ENCODE measurements around the gene BAHD1.

- PRO-cap, 2 experiments, result peak in 1 of 2 experiments; most common minus-strand start chr15:37093873 (in 1)
Observed at GRCh38 chr15:37093462-37094000, 6.8 kb downstream of the MEIS2 start.

DNA sequence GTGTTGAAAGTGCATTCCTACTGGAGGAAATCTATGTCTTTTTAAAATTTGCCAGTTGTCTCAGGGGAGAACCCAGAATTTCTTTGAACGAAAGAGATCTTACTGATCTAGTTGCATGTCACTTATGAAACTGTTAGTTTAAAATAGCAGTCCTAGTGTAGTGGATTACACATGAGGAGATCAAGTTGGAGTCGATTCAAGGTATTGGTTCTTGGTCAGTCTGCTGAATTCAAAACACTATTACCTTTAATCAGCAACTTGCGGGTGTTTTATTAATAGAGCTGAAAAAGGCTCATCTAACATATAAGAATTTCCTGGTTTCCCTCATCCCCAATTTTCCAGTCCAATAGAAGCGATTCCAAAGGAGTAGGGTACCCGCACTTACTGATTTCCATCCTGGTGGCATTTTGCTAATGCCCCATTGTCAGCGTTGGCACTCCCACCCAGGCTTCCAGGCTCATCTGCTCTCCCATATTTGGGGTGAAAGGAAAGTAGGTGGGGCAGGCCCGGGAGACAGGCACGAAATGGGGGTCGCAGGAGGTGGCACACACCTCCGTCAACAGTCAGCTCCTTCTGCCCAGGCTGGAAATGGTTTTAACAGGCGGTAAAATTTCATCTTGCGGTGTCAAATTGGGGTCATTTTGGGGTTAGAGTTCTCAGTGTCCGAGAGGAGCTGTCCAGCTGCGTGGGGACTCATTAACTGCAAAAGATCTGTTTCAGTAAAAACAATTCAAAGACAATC is 3.9 kb upstream of the MEIS2 start:
- PRO-cap, 2 experiments, result no peak in any of the 2 experiments

DNA sequence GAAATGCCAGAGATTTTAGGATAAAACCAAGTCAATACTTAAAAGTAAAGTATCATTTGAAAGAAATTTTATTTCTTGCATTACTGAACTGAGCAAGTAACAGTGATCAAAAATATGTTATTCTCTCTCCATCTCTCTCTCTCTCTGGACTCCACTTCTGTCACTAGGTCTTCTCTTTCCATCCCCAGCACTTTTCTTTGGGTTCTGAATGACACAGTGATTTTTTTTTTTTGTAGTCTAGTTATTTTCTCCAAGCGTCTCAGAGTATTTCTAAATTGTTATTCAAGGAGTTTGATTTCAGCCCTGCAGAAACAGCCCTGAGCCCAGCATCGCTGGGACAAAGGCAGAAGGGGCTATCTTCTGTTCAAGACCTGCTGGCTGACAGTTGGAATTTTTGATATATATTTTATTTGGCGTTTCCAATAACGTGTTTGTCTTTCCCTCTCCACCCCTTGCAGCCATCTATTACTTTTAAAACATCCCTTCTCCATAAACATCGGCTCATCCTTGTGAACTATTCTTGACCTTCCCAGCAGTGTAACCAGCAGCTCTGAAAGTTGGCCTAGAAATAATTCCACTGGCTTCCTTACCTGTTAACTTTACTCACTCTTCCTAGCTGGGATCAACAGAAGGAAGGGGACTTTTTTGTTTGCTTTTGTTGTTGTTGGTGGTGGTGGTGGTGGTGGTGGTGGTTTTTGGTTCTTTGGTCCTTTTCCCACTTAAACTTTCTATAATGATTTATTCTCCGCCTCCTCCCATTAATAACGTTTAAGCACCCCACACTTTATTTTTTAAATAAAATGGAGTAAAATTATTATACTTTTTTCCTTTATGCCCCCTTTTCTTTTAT is 5.5 kb upstream of the MEIS2 start:
- PRO-cap, 2 experiments, result no peak in any of the 2 experiments

DNA sequence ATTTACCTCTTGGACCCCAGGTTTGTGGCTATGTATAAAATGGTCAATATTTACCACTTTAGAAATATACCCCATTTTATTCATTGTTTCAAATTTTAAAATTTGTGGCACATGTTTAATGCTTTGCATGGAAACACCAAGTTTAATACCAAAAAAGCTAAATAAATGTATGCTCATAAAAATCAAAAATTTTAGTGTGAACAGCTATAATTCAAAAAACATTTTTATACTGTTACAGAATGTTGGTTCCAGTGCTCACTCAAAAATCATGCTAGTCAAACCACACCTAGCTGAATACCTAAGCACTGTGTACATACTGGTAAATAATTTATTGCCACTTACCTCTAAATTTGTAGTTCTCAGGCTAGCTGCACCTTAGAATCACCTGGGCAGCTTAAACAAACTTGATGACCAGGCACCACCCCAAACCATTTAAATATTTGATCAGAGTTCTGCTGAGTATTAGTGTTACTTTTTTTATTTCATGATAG is 32.4 kb upstream of the TMCO5A start:
- PRO-cap, 2 experiments, result no peak in any of the 2 experiments

GRCh38 chr15:38004470-38004861 is 70.0 kb downstream of the TMCO5A start:
- PRO-cap, 2 experiments, result no peak in any of the 2 experiments

DNA sequence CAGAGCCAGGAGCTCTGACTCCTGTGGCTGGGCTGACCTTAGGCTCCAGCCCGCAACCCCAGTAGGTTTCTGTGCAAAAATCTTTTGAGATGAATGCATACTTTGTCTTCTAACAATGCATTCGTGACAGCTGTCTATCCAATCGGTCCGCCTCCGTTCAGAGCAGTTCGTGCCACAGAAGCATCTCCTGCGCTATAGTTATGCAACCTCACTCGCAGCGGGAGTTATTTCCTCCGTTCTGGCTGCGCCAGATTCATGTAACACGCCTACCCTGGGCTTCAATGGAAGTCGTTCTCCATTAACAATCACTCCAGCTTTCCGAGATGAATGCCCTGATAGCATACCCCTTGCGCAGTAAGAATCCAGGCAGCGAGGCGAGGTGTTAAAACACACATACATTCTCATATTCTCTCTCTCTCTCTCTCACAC is 1.5 kb upstream of the SPRED1 start:
- PRO-cap, 2 experiments, result peak in 2 of 2 experiments; most common plus-strand start position 227 of the sequence (in 1); most common minus-strand start position 200 of the sequence (in 2)

DNA sequence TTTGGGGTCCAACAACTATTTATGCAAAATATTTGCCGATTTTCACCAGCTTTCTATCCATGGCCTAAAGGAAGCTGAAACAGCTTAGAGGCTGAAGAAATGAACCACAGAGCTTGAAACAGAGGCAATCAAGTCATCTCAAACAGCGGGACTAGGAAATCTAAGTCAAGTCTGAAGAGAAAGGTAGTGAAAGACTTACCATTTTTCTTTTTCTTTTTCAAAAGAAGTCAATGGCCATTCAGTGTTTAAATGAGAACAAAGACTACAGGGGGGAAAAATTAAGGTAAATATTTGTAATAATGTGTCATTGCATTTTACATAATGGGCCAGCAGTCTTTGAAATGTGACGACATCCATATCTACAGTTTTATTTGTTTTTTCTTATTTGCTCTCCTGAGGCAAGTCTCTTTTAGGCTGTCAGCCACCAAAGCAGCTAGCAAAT is 307.2 kb upstream of the THBS1 start:
- PRO-cap, 2 experiments, result no peak in any of the 2 experiments

- PRO-cap, 2 experiments, result peak in 1 of 2 experiments; most common plus-strand start chr15:39427986 (in 1); most common minus-strand start chr15:39427843 (in 1)
Observed at GRCh38 chr15:39427656-39428282, 153.1 kb upstream of the THBS1 start.

DNA sequence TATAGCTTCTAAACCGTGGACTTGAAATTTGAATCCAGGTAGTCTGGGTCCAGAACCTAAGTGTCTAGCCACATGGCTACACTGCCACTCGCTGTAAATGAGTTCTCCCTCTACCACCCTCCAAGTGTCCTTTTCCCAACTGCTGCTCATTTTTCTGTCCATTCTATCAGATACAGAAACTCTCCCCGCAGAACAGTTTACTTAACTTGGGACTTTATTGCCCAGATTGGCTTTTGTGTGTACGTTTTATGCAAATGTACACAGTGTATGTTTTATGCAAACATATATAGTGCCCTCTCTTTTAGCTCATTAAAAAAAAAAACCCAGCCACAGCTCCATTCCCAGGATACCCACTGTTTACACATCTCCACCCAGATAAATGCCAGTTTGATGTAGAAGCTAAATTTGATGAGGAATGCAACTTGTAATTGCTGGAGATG is 41.8 kb downstream of the THBS1 start:
- PRO-cap, 2 experiments, result no peak in any of the 2 experiments

DNA sequence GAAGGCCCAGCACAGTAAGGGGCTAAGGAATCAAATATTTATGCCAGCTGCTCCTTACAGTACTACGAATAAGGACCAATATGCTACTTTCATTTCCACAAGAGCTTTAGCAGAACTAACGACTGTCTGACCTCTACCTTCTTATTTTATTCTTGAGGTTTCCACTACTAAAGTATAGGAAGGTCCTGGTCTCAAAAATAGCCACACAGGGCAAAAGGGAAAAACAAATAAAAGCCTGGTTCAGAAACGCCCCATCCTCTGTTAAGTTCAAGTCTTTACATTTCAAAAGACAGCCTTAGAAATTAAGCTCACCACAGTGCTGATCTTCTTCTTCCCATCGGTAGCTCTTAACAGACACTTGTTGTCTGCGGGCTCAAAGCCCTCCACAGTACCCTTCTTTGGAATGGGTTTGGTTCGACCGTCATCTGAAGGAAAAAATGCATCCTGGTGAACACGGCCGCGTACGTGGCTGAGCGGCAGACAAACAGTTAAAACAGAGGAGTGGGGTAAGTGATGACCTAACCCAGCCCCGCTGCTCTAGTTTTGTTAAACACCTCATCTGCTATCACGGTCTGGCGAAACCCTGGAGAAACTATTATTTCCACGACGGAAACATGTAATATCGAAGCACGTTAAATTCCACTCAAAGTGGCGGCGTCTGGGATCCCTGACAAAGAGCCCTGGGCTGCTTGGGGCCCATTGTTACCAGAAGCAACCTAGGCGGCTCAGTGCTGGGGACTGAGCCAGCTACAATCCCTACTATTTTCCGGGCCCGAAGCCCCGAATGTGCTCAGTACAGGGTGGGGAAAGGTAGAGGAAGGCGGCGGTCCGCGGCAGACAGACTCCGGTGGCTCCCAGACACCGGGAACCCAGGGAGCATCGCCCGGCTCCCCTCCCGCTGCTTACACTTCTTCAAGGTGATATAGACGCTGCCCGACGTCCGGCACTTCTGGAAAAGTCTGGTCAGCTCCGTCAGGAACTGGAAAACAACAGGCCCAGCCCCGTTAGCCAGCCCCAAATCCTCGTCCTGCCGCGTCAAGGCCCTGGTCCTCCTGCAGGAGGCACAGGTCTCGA is 674 bp downstream of the SRP14 start:
- PRO-cap, 2 experiments, result peak in 2 of 2 experiments; most common plus-strand start position 793 of the sequence (in 1); most common minus-strand start position 951 of the sequence (in 1)

- PRO-cap, 2 experiments, result no peak in any of the 2 experiments
Observed at GRCh38 chr15:40052111-40052394, 13.1 kb upstream of the SRP14 start.

GRCh38 chr15:40052395-40053026 is 13.5 kb upstream of the SRP14 start:
- PRO-cap, 2 experiments, result no peak in any of the 2 experiments

- PRO-cap, 2 experiments, result no peak in any of the 2 experiments
Observed at GRCh38 chr15:40105937-40106463, 2.7 kb downstream of the BMF start.

DNA sequence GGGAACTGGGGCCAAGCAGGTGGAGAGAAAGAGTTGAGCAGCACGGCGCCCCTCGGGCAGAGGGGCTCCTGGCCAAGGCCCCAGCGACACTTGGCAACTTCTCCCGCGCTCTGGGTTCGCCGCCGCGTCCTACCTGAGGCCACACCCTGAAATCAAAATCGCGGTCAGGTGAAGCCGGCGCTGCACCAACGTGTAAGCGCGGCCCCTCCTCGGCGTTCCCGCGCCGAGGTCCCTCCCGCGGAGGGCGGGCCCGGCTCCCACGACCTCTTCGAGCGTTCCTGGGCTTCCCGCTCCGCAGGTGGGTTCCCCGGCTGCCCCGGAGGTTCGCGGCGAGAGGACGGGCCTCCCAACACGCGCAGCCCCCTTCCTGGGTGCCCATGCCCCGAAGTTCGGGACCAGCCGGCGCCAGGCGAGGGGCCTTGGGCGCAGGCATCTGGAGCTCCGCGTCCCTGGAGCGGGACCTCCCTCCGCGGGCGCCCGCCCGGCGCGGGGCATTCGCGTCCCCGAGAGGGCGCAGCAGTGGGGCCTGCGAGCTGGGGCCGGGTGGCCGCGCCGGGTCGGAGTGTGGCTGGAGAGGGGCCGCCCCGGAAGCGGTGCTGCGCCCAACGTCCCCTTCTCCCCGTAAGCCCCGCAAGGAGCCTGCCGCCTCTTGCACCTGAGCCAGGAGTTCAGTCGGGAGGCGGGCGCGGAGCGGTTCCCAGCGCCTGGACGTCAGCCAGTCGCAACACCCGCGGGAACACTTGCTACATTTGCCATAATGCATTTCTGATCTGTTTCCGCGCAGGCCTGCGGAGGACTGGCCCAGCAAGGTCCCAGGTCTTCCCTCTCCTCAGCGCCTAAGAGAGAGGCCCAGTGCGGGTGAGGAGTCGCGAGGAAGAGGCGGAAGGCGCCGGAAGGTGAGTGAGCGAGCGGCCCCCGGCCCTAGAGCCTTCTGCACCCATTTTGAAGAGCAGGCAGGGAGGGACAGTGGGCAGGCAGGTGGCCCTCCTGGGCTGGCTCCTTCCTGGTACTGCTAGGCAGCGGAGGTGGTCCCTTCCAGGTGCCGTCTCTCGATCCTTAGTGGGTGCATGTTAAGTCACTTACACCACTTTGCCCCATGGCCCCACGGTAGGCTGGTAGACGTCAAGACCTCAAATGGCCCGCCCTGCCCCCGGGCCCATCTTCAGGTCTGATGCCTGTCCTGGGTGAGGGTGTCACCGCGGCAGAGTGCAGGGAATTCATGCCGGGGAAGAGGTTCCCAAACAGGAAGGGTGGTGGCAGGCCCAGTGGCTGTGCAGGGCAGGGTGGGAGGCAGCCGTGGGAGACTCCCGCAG is 14.0 kb downstream of the PAK6 start:
- PRO-cap, 2 experiments, result peak in 1 of 2 experiments; most common plus-strand start position 519 of the sequence (in 1); most common minus-strand start position 564 of the sequence (in 1)

DNA sequence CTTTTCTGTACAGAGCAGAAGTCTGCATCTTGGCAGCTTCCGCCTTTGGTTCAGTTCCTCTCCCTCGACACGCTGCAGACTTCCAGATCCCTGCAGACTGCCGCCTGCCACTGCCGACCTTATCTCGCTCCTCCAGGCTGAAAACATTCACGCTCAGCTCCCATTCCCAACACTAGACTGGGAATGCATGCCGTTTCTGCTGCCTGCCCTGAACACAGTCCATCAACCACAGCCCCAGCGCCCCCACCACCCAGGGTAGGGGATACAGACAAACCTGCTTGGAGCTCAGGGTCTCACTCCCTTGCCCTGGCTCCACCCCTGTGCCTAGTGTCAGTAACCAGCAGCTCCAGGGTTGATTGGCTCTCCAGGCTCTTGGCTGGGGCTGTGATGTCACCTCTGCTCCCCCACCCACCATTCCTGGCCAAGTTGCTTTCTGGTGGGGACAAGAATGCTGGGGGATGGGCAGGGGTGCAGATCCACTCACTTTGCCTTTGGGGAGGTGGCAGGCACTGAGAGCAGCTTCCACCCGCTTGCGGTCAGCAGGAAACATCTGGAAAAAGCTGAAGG is 6.2 kb downstream of the PLCB2 start:
- PRO-cap, 2 experiments, result peak in 1 of 2 experiments; most common minus-strand start position 264 of the sequence (in 1)

DNA sequence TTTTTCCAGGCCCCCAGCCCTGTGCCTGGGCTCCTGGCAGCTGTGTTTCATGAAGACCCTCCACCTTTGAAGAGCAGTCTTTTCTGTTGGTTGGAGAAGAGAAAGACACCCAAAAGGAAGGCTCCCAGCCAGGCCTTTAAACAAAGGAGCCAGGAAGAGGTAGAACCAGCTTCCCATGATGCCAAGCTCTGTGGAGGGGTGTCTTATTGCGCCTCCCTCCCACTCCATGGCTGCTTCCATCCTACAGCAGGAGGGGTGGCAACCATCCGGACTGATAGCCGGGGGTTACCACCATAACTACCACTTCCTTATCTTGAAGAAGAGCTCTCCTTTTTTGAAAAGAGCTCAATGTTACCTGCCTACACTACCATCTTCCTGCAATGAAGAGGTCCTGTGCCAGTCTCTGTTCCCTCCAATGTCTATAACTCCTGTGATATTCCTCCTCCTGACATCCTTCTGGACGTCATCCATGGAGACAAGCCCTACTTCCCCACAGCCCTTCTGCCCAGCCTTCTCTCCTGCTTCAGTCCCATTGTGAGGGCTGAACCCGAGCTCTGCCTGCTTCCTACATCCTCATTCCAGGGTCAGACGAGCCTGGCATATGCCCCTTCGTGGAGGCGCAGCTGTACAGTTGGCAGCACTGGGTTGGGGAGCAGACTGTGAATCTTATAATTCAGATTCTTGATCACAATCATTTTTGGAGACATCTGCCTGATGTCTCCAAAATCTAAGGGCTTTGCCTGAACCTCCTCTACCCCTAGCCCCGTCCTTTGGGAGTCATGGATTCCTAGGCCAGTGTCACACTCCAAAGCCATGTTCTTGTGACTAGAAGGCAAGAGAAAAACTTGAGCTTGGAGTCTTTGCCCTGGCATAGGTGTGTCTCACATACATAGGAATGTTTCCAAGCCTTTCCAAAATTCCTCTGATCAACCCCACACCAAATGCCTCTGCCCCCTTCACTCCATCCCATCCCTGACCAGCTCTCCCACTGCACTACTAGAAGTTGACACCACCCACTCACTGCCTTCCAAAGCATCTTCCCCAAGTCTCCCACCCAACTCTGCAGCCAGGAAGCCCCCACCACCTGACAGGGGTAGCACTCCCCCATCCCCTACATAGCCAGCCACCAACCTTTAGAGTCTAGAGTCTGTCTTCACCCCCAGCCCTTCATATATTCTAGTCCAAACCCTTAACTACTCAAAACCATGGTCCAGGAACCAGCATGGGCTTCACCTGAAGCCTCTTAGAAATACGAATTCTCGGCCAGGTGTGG is 8.3 kb downstream of the CCDC9B start:
- PRO-cap, 2 experiments, result no peak in any of the 2 experiments

GRCh38 chr15:40420712-40421169 is 15.1 kb downstream of the IVD start:
- PRO-cap, 2 experiments, result no peak in any of the 2 experiments

- PRO-cap, 2 experiments, result peak in 2 of 2 experiments; most common plus-strand start chr15:40440953 (in 2); most common minus-strand start chr15:40441023 (in 1)
Observed at GRCh38 chr15:40440860-40441519, at the start of gene BAHD1. TSS of gene BAHD1 (plus strand) at chr15:40440953.

DNA sequence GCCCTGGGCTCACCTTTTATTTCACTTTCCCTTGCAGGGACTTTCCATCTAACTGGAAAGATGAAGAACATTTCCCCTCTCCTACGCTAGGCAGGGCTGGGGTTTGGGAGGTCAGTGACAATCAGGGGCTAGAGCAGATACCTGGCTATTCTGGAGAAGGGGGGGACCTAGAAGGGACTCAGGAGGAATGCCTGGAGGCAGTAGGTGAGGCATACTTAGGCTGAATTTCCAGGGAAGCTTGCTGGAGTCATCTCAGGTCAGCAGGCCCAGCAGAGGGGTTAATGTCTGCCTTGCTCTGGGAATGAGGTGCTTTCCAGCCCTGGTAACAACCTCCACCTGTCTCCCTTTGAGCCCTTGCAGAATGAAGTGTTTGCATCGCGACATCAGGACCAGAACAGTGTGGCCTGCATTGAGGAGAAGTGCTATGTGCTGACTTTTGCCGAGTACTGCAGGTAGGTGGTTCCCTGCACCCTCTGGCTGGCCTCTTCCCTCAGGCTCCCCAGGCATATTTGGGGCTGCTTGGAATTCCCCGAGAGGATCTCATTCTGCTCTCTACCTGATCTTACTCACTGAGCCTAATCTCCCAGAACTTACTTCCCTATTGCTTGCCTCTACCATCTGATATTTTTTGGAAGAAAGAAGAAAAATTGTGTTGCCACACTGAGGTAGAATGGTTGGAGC is 5.7 kb upstream of the CHST14 start:
- PRO-cap, 2 experiments, result no peak in any of the 2 experiments

- PRO-cap, 2 experiments, result no peak in any of the 2 experiments
Observed at GRCh38 chr15:40545607-40546625, 18.9 kb downstream of the CCDC32 start.